Pulmonary artery (tissue), 1 donor: ENCODE measurements around a stretch of chr6.

- PRO-cap: no peak
Measured at GRCh38 chr6:157909461-157909859, 72.2 kb upstream of the SYNJ2 start.

GRCh38 chr6:157928290-157929196, 53.1 kb upstream of the SYNJ2 start:
- PRO-cap: no peak

DNA sequence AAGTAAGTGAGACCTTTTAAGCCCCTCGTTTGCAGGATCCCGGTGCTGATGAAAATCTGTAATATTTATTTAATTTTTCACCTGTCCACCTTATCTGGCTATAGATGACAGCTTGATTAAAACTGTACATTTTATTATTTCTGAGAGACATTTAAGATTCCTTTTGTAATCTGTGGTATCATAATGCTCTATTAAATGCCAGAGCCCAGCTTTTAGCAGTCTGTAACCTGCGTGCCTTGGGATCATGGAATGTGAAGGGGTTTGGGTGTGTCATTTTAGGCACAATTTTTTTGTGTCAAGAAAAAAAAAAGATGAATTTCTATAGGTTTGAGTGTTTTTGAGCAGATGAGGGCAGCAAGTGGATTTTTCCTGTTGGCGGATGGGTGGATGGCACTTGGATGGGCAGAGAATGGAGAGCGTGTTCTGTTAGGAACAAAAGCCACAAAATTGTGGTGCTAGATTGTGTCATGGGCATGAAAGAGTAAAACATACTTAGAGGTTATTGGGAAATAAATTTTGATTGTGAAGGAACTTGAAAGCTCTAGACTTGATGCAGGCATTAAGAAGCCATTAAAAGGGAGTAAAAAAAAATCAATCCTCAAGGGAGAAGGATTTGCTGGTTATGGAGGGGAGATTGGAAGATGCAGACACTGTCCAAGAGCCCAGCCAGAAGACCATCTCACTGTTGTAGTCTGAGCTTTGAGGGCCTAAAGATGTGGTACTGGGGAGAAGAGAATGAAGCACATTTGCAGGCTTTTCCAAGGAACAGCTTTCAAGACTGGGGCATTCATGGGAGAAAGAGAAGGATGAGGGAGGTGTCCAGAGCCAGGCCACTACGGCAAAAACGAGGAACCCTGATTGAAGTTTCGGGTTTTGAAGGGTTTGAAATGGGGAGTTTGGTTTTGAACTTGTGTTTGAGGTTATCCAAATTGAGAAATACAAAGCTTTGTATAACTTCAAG, 42.5 kb upstream of the SYNJ2 start:
- PRO-cap: no peak

- PRO-cap: no peak
Measured at GRCh38 chr6:157940310-157940956, 41.2 kb upstream of the SYNJ2 start.

GRCh38 chr6:158068261-158068809, 86.7 kb downstream of the SYNJ2 start:
- PRO-cap: no peak

- PRO-cap: no peak
Measured at GRCh38 chr6:158069603-158070550, 88.2 kb downstream of the SYNJ2 start.

GRCh38 chr6:158231961-158232674, 64.0 kb downstream of the GTF2H5 start:
- PRO-cap: bidirectional peak, plus-strand start at chr6:158232207, minus-strand start at chr6:158232136

GRCh38 chr6:158232675-158233243, 64.6 kb downstream of the GTF2H5 start:
- PRO-cap: unidirectional peak, minus-strand start at chr6:158232950

DNA sequence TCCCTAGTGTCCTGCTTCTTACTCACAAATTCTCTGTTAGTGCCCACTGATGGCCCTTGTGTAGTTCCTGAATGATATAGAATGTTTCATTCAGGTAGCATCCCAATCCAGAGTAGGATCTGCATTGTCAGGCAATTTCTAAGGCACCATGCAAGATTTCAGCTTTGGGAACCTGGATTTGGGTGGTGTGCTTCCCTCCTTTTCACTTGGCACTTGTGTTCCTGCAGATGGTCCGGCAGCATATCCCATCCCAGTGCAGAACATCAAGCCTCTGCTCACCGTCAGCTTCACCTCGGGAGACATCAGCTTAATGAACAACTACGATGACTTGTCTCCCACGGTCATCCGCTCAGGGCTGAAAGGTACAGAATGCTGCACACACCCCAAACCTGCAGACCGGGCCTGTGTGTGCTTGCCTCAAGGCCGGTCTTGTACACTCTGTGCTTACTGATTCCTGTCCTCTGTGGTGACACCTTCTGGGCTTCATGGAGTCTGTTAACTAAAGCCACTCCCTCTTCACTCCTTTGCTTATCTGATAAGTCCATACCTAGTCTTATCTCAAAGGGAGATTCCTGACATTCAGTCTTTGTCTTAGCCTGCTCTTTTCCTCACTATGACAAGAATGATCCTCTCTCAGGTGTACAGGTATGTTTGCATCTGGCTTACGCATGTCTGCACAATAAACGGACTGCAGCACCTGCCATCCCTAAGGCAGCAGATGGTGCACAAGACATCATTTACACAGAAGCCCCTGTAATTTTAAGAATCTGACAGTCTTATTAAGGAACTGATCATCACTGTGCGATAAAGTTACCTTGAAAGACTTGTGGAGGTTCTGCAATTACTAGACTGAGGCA, 107.8 kb upstream of the TMEM181 start:
- PRO-cap: no peak

GRCh38 chr6:158535989-158536891, 23.7 kb upstream of the TMEM181 start:
- PRO-cap: no peak

- PRO-cap: no peak
Measured at GRCh38 chr6:158596739-158597720, 37.1 kb downstream of the TMEM181 start.

DNA sequence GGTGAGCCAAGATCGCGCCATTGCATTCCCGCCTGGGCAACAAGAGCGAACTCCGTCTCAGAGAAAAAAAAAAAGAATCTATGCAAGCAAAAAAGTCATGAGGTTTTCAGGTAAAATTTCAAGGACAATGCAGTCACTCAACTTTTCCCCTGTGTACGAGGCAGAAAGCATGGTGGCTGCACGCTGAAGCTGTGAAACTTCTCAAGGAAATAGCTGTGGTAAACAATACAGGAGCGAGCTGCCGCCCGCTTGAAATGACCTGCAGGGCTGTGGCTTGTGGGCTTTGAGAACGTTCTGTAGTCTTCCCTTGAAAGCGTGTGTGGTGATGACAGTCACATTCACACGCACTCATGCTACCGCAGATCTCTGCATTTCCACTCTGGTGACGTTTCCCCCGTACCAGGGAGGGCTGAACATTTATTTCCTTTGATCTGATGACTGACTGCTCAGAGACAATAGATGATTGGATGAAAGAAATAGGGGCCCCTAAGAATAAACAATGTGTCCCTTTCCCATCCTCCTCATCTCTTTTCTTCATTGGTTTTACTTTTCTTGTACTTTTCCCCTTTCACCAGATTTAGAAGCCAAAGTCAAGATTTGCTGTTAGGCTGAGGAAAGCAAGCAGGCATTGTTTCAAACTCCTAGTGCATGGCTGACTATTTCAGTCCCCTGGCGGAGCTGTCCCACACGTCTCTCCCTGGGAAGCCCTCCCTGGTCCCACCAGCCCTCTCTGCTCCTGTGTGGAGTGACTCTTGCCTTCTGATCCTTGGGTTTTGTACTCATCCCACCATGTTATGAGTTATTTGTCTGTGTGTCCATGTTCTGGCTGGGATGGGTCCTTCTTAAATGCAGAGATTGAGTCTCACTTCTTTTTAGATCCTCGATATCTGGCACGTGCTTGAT, 3.8 kb downstream of the SYTL3 start:
- PRO-cap: no peak

GRCh38 chr6:158664852-158665724, 15.2 kb downstream of the SYTL3 start:
- PRO-cap: no peak

DNA sequence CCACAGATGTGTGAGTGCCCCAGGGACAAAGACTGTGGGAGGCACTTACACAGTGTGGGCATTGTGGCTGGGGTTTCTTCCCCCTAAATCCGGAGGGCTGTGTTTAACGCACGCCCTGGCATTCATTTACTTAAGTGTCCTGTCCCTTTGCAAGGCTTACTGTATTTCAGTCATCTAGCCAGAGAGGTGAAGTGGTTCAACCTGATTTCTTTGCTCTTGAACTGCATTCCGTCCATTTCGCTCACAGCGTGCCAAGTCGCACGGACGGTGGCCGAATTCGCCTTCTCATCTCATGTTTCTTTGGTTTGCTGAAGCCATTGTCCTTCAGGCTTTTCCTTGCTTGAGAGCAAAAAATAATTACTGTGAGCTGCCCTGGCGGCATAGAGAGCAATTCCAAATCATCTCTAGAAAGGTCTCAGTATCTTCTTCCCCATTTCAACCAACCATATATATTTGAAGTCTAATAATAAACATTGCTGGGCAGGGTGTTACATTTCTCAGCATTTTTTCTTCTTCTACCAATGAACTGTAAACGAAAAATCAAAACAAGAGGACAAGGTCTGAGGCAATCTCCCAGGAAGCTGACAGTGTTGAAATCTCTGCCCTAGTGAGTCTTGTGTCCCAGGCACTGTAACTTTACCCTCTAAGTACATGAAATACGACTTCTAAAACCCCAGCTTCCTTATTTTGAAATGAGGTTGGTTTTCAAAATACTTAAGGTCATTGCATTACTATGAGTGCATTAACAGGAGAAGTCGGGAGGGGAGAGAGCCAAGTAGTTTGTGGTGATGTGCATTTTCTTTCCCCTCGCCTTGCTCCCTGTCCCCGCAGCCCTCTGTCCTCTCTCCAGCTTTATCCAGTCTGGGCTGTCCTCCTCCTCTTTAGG, 17.0 kb downstream of the SYTL3 start:
- PRO-cap: unidirectional peak, plus-strand start at position 752 of the sequence

DNA sequence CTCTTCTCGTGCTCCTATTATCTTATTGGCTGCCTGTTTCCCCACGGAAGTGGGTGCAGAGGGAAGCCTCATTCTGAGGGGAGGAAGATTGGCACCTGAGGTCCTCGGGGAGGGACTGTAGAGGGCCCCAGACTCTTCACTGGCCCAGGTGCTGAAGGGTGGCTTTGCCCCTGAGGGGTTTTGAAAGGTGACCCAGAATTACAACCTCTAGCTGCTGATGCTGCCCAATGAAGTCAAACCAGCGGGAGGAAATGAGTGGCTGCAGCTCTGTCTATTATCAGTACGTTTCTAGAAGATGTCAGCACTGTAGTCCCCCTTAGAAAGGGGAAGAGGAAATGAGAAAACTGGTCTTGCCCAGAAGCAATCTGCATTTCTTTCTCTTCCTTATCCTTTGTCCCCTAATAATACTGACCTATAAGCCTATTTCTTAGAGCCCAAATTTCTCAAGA, 66.0 kb downstream of the SYTL3 start:
- PRO-cap: no peak

- PRO-cap: no peak
Measured at GRCh38 chr6:158717632-158718542, 68.0 kb downstream of the SYTL3 start.

DNA sequence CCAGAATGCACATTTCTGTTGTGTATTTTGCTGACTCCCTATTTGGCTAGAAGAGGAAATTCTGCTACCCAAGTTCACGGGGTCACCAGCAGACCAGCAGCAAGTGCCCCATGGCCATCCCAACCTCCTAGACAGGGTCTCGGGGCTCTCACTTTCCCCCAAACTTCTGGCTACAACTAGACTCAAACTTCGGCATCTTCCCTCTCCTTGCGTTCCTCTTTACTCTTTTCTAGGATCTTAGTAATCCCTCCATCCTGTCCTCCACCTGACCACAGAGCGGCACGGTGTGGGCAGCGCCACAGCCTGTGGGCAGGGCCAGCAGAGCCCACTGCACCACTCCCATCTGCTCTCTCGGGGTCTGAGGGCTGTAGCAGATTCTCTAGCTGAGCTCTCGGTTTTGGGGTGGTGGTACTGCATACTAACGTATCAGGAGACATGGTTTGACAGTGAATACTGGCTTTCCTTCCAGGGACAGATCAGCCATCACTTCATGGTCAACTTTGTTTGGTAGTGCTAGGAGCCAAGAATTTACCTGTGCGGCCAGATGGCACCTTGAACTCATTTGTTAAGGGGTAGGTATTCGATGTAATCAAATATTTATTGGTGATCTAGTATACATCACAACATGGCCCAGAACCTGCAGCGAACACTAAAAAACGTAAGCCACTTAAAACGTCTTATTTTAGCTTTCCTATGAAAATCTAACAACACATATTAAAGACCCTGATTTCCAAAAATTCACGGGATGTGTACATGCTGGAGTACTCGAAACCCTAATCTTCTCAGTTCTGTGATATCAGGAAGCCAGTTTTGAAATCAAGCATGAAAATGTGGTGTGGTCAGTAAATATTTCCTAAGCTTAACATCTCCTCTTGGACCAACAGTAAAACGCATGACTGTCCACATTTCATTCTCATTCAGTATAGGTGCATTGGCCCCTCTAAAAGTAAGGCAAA, 57.3 kb downstream of the EZR start:
- PRO-cap: no peak

DNA sequence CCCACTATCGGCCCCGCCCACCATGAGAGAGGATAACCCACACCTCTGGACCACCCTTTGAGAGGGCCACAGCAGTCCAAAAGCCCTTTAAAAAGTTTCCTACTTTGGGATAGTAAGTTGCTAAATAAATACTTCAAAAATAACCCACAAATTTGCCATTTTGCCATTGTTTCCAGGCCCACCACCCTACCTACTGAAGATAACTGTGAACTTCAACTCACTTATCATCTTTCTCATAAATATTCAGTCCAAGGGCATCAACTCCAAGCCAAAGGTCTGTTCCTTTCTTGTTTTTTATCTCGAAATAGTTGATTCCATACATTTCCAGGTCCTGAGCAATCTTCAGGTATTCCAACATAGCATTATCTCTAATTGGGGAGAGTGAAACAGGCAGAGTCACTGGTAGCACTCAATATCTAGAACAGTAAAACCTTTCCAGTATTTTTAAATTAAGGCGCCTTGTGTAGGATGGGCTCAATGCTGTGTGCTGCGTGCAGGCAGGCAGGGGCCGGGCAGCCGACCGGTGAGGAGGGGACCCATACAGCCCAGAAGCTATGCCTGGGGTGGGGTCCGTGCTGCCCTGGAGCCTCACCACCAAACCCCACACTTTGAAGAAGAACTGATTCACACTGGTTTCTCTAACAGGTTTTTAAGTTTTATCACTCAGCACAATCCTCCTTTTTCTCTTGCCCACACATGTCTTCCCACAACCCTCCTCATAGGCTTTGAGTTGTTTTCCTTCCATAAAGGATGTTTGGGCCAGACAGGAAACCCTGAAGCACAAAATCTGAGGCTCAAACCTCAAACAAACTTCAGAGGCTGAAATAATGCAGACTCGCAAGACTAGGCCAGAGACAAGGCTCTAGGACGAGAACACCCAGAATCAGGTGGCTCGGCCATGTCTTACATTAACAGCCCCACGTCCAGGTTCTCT, 35.6 kb downstream of the EZR start:
- PRO-cap: no peak

- PRO-cap: no peak
Measured at GRCh38 chr6:158800981-158801361, 18.2 kb downstream of the EZR start.

GRCh38 chr6:158817890-158818472, 1.2 kb downstream of the EZR start:
- PRO-cap: bidirectional peak, plus-strand start at chr6:158818361, minus-strand start at chr6:158818235